Omental fat pad (tissue), 4 donors: ENCODE measurements around a stretch of chr1.

GRCh38 chr1:3707401-3708105 is 44.7 kb upstream of the CCDC27 start:
- PRO-cap, result no peak
- RAMPAGE, long total RNA, 4 experiments, result no peak in any of the 4 experiments

- PRO-cap, result no peak
- RAMPAGE, long total RNA, 4 experiments, result no peak in any of the 4 experiments
Observed at GRCh38 chr1:3796794-3797199, 499 bp upstream of the LRRC47 start.

GRCh38 chr1:4622816-4623201 is 31.6 kb upstream of the AJAP1 start:
- PRO-cap, result no peak
- RAMPAGE, long total RNA, 4 experiments, result no peak in any of the 4 experiments

DNA sequence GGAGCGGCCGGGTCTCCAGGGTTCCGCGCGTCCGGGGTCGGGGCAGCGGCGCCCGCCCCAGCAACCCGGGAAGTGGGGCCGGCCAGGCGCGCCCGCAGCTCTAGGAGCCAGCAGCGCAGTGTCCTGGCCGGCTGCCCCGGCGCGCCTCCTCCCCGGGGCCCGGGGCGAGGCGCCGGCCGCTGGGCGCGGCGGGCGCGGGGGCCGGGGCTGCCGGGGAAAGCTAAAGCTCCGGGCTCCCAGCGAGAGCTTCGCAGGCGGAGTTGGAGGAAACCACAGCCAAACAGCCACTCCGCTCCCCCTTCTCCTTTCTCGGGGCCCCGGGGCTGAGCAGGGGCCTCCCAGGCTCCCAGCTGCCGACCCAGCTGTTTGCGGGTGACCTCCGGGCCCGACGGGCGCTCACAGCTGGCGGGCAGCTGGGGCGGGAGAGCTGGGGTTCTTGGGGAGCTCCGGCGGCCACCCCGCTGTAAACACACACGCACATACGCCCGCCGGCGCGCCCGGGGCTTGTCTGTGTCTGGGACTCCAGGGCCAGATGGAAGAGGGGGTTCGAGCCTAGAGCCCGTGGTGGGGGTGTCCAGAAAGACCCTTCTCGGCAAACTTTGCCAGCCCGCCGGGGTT is 1.3 kb downstream of the AJAP1 start:
- PRO-cap, result no peak
- RAMPAGE, long total RNA, 4 experiments, result no peak in any of the 4 experiments

DNA sequence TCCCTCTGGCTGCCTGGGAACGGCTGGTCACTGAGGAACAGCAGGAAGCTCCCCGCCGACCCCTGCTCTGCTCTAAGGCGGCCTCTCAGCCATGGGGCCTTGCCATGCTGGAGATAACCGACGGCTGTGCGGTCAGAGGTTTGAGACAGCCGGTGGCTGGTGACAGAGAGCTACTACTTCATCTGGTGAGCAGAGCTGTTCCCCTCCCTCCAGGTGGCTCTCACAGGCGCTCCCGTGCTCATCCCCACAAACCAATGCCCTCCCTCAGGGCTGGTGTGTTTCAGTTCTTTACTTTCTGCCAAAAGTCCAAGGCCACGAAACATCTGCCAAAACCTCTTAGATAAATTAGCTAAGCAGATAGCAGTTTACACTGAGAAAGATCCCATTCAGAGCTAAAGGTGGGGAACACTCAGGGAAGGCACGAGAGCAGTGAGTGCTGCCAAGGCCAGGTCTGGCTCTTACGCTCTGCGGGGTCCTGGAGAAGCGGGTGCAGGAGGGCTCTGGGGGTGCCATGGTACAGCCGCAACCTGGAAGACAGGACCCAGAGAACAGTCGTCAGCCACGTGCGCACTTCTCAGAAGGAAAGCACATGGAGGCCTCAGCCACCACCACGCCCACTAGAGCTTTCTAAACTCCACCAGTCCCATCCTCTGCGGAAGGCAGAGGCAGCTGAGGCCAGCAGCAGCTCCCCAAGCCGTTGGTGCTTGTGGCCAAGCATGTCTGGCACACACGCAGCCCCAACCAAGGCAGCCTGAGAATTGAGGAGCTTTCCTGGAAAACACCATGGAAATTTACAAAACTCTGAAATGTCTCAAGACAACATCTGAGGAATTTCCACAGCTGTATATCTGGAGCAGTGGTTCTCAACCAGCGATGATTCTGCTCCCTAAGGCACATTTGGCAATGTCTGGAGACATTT is 25.1 kb downstream of the NPHP4 start:
- PRO-cap, result no peak
- RAMPAGE, long total RNA, 4 experiments, result no peak in any of the 4 experiments

GRCh38 chr1:5993718-5994378 is 1.6 kb upstream of the NPHP4 start:
- PRO-cap, result no peak
- RAMPAGE, long total RNA, 4 experiments, result no peak in any of the 4 experiments

DNA sequence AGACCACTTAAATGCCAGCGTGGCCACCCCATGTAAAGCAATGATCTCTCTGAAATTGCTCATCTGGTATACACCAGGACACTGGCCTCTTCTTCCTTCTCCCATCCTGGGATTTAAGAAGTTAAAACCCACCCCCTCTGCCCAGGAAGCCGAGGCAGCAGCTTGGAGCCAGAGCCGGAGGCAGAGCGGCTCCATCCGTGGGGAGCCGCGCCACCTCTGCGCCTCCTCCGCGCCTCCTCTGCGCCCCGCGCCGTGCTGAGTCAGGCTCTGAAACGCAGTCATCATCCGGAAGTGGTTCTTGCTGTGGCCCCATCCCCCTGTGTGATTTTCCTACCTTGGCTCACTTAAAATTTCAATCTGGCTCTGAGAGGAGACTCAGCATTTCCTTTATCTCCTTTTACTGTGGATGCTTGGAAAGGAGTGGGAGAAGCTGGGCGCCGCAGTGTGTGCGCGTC is 15.1 kb upstream of the NPHP4 start:
- PRO-cap, result no peak
- RAMPAGE, long total RNA, 4 experiments, result no peak in any of the 4 experiments

DNA sequence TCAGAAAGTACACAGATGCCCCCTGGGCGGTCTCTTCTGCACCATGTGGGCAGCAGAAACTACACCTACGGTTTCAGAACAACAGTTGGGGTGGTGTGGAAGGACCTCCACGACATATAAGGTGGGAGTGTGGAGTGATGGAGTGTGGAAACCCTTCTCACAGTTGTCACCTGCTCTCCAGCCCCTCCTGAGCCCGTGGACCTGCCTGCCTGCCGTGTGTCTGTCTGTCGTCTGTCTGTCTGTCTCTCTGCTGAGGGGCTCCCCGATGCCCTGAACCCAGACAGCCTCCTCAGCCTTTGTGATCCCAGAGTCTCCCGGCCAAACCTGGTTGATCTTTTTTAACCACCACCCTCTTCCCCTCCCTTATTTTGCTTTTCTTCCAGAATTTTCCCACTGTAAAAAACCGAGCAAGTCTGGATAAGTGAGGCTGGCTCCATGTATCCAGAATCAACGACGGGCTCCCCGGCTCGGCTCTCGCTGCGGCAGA is 5.5 kb upstream of the KCNAB2 start:
- PRO-cap, result no peak
- RAMPAGE, long total RNA, 4 experiments, result no peak in any of the 4 experiments

GRCh38 chr1:6058585-6059055 is 12.9 kb downstream of the KCNAB2 start:
- PRO-cap, result no peak
- RAMPAGE, long total RNA, 4 experiments, result no peak in any of the 4 experiments

GRCh38 chr1:6154213-6154675 is 25.9 kb downstream of the CHD5 start:
- PRO-cap, result no peak
- RAMPAGE, long total RNA, 4 experiments, result no peak in any of the 4 experiments

GRCh38 chr1:6154676-6155040 is 25.5 kb downstream of the CHD5 start:
- PRO-cap, result no peak
- RAMPAGE, long total RNA, 4 experiments, result no peak in any of the 4 experiments

DNA sequence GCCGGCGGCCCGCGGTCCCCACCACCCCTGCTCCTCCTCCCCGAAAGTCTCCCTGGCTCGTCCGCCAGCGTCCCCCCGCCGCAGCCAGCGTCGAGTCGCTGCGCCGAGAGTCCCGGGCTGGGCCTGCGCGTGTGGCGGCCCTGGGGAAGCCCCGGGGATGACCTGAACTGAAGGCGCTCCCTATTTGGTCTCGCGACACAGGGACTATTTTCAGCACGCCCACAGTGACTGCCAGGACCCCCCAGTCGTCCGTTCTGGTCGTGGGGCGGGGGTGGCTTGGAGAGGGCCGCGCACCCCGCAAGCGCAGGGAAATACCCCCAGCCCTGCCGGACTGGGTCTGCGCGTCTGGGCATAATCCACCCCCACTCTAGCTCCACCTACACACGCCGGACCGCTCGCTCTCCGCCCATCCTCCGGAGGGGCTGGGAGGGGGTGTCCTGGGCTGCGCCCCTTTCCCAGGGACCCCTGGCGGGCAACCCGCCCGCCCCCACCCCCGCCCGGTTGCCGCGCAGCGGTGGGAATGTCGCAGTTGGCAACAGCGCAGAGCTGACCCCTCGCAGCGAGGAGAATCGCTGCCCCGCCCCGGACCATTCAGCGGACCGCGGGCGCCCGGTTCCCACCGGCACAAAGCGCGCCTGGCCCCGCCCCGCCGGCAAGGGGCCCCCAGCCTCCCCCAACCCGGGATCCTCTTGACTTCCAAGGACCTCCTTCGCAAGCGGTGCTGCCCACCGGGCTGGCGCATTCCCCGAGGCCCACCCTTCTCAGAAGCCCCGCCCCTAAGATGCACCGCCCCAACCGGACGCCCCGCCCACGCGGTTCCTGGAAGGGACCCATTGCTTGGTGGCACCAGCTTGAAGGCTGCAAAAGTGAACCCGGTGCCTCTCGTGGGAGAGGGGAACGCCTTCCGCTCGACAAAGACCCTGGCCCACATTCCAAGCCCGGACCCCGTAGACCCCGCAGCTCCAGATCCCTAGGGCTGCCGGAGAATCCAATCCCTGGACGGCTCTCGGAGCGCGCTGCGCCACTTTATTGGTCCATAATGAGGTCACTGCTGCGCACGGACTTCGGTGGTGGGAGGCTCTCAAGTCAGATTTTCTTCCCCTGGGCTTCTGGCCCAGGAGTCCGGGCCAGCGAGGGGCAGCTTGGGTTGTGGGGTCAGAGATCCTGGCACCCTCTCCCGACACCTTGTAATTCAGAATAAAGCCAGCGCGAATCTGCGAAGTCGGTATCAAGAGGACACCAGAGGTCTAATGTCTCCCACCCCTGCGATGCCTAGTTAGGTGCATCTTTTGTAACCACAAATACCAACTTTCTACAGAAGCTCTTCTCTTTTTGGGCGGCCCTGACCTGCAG is 1.8 kb downstream of the HES3 start:
- PRO-cap, result no peak
- RAMPAGE, long total RNA, 4 experiments, result no peak in any of the 4 experiments

DNA sequence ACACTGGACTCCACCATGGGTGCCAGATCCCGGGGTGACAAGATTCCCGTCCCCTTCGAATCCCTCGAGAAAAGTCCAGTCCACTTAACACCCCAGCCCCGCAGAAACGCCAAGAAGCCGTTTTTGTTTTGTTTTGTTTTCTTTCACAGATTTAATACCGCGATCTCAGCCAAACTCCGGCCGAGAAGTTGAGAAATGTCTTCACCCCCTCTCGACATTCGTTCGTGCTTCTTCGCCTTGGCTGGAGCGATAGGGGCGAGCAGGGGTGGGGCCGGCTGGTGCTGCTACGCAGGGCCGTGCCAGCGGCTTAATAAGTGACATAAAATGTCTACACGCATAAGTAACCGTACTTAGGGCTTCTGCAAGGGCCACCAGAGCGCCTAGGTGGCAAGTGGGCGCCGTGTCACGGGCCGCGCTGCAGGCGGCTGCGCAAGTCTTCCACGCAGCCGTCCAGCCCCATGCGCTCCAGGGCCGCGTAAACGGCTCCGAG is 4.9 kb downstream of the TNFRSF25 start:
- PRO-cap, result no peak
- RAMPAGE, long total RNA, 4 experiments, result no peak in any of the 4 experiments

GRCh38 chr1:6473822-6474665 is 8.1 kb upstream of the TNFRSF25 start:
- PRO-cap, result no peak
- RAMPAGE, long total RNA, 4 experiments, result no peak in any of the 4 experiments

GRCh38 chr1:6485212-6485323 is 6.4 kb downstream of the PLEKHG5 start:
- PRO-cap, result no peak
- RAMPAGE, long total RNA, 4 experiments, result no peak in any of the 4 experiments

DNA sequence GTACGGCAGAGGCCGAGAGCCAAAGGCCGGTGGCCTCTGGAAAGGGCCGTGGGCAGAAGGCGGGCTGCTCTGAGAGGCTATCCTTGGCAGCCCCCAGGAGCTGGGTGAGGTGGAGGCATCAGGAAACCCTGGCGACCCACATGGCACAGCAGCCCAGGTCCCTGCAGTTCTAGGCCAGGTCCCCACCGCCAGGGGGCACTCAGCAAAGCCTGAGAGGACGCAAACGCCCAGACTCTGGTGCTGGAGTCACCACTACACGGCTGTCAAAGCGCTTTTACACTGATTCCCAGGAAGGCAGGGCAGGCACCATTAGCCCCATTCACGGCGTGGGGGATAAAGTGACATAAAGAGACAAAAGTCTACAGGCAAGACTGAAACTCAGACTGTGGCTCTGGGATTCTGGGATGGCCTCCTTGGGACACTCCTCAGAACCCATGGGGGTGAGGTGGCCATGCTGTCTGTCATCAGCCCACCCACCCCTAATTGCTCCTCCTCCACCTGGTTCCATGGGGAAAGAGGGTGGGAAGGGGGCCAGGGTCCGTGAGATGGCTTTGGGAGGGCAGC is 4.9 kb downstream of the PLEKHG5 start:
- PRO-cap, result no peak
- RAMPAGE, long total RNA, 4 experiments, result no peak in any of the 4 experiments

- PRO-cap, result no peak
- RAMPAGE, long total RNA, 4 experiments, result no peak in any of the 4 experiments
Observed at GRCh38 chr1:6490228-6491111, 997 bp downstream of the PLEKHG5 start.

- PRO-cap, result no peak
- RAMPAGE, long total RNA, 4 experiments, result no peak in any of the 4 experiments
Observed at GRCh38 chr1:6528947-6529327, 25.4 kb downstream of the NOL9 start.

- PRO-cap, result no peak
- RAMPAGE, long total RNA, 4 experiments, result no peak in any of the 4 experiments
Observed at GRCh38 chr1:6582781-6583204, 3.0 kb downstream of the ZBTB48 start.

DNA sequence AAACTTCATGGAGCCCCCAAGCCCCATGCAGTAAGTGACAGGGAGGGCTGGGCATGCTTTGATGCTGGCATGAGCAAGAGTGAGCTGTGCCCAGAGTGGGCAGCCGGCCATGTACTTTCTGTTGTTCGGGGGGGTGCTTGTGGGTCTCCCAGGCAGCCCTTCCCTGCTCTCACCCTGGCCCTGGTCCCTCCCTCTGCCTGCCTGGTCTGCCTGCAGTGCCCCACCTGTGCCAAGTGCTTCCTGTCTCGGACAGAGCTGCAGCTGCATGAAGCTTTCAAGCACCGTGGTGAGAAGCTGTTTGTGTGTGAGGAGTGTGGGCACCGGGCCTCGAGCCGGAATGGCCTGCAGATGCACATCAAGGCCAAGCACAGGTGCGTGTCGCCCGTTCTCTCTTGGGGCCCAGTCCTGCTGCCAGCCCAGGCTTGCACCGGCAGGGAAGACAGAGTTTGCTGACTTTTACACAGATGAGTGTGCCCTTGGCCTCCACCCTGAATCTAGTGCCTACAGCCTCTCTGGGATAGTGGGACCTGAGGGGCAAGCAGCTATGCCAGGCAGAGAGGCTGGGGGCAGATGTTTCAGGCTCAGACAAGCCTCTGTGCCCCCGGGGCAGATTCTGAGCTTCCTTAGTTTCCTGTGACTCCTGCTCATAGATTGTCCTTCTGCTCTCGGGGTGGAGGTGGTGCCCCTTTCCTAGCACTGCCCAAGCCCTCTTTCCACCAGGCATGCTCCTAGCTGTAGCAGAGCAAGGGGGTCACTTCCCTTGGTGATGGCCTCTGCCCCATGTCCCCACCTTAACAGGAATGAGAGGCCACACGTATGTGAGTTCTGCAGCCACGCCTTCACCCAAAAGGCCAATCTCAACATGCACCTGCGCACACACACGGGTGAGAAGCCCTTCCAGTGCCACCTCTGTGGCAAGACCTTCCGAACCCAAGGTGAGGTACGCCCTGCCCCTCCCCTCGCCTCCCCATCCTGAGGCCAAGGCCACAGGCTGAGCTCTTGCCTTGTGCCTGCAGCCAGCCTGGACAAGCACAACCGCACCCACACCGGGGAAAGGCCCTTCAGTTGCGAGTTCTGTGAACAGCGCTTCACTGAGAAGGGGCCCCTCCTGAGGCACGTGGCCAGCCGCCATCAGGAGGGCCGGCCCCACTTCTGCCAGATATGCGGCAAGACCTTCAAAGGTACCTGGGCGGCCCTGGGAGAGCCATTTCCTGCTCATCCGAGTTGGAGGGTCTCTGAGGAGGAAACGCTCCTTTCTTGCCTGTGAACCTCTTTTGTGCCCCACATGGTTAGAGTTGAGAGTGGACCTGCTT is 7.9 kb downstream of the ZBTB48 start:
- PRO-cap, result no peak
- RAMPAGE, long total RNA, 4 experiments, result no peak in any of the 4 experiments